ENCODE data around the gene TKT.

DNA sequence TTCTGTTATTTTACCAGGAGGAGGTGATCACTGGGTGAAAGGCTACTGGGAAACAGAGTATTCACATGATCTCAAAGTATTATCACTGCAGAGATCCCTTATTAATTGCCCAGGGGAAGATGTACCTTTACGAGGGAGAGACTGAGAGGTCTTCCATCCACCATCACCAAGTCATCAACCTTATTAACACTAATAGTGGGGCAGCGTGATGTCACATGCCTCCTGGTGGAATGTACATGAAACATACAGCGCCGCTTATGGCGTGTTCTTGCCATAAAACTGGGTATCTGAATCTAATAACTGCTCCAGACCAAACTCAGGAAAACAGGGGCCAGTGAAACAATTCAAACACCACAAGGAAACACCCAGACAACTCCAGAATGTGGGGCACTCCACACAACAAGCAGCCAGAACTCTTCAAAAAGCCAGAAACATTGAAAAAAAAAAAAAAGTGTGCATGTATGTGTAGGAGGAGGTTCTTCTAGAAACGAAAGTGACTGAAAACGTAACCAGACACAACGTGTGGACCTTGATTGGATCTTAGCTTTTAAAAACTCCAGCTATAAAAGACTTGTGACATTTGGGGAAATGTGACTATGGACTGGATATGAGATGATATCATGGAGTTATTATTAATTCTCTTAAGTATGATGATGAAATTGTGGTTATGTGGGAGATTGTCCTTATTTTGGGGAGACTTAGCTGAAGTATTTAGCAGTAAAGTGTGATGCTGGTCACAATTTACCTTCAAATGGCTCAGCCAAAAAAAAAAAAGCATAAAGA lies 4.5 kb downstream of the STIMATE start:
- PRO-cap, 2 experiments = no peak in any of the 2 experiments

GRCh38 chr3:52896477-52896969 lies 825 bp downstream of the STIMATE start:
- PRO-cap, 2 experiments = no peak in any of the 2 experiments

GRCh38 chr3:53152235-53152456 lies 8.9 kb upstream of the PRKCD start:
- PRO-cap, 2 experiments = no peak in any of the 2 experiments

- PRO-cap, 2 experiments = no peak in any of the 2 experiments
Observed at GRCh38 chr3:53155030-53155379, 6.0 kb upstream of the PRKCD start.

- PRO-cap, 2 experiments = no peak in any of the 2 experiments
Observed at GRCh38 chr3:53164743-53165501, 3.9 kb downstream of the PRKCD start.

DNA sequence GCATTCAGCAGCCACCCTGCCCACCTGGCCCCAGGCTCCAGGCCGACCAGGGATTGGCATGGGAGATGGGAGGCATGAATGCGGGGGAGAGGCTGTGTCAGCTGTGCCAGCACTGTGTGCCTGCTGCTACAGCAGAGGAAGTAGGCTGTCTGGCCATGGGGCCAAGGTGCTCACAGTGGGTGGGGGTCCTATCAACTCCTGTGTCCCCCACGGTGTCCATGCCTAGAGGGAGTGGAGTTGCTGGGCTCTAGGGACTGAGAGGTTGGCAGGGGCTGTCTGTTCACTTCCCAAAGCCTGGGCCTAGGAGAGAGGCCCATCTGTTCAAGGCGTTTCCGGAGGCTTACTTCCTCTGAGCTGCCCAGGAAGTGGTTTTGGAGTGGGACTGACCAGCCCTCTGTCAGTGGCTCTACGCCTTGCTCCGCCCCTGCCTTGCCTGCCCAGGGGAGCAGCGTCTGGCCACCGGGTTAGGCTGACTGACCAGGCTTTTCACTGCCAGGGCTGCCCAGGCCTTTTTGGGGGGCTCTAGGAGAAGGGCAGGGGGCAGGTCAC lies 5.9 kb downstream of the PRKCD start:
- PRO-cap, 2 experiments = no peak in any of the 2 experiments

DNA sequence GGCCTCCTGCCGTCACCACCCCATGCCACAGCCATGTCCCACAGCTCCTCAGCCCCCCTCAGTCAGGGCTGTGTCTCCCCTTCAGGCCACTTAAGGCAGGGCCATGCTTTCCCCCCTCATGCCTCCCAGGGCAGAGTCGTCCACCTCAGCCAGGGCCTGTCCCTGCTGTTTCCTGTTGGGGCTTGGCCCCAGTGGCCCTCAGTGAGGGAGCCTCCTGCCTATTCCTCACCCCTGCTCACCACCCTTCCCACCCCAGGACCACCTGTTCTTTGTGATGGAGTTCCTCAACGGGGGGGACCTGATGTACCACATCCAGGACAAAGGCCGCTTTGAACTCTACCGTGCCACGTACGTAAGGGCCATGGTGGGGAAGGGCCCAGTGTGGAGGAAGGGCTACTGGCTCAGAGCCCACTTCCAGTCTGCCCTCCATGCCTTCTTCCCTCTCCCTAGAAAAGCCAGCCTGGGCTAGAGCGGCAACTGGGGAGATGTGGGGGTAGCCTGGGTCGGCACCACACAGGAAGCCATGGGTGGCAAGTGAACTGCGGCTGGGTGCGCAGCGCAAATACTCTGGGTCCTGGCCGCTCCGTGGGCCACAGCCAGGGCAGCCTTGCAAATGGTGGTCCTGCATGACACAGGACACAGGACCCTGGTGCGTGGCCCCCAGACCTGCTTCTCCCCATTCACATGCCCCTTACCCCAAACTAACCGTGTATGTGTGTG lies 25.5 kb downstream of the PRKCD start:
- PRO-cap, 2 experiments = no peak in any of the 2 experiments

- PRO-cap, 2 experiments = no peak in any of the 2 experiments
Observed at GRCh38 chr3:53191927-53192608, 31.1 kb downstream of the PRKCD start.

DNA sequence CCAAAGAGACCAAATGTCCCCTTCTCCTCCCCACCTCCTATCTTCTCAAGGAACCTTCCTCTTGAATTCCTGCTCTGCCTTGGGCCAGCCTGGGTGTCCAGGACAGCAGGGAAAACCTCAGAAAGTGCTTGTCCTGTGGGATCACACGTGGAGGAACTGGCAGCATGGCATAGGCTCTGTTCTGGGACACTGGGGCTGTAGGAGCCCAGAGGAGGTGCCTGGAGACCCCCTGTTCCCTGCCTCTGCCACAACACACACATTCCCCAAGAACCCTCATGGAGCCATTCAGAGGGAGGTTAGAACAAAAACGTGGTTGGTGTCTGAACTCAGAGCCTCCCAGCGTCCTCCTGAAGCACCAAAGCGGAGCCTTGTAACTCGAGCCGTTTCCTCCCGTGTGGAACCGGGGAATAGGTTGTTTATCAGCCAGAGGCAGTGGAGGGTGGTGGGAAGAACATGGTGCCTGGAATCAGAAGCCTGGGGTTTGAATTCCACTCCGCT lies 33.0 kb downstream of the PRKCD start:
- PRO-cap, 2 experiments = no peak in any of the 2 experiments

GRCh38 chr3:53255379-53256401 lies at the start of gene TKT:
TKT (minus strand) TSS chr3:53256022.
- PRO-cap, 2 experiments = peak in 2 of 2 experiments; most common minus-strand start chr3:53255914 (in 1)

DNA sequence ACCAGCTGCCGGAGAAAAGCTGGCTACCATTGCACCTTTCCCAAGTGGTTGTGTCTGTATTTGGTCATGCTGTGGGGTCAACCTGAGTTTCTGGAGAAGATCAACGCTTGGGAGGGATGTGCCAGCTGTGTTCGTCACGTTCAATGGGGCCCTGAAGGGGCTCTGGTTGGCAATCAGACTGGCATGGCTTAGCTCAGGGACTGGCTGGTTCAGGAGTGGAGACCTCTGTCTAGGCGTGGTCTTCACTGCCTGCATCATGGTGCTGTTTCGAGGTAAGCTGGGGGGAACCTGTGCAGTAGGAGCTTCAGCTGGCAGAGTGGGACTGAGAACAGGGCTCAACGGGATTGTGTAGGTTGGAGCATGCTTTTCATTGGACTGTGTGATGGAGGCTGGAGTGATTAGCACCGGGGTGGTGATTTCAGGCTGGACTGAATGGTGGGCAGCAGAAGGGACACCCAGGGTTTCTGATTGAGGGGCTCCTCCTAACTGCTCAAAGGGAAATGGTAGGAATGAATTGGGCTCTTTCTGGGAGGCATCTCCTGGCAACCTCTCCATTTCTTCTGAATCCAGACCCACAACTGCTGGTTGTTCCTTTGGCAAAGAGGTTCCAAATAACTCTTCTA lies 36.5 kb upstream of the TKT start:
- PRO-cap, 2 experiments = no peak in any of the 2 experiments

DNA sequence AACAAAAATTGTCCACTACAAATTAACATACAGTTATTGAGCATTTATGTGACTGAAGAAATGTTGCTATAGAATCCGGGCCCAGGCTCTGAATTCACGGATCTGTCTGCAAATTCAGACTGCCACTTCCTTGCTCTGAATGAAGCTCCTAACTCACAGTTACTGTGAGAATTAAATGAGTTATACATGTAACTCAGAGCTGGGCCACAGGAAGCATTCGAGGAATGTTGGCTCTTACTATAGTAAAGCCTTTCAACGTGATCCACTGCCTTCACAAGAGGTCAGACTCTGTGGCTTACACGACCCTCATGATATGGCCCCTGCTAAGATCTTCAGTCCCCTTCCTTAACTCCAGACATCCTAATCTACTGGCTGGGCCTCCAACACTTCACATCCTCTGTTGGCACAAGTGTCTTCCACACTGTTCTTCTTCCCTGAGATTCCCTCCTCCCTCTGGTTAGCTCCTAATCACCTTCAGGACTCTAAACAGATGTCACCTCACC lies 1.6 kb downstream of the ACTR8 start:
- PRO-cap, 2 experiments = no peak in any of the 2 experiments

DNA sequence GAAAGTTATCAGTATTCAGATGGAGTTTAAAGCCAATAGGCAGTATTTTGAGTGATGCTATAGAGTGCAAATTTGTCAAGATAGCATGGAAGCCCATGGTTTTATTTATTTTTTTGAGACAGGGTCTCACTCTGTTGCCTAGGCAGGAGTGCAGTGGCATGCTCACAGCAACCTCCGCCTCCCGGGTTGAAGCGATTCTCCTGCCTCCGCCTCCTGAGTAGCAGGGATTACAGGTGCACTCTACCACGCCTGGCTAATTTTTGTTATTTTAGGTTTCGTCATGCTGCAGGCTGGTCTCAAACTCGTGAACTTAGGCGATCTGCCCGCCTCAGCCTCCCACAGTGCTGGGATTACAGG lies 2.6 kb upstream of the ACTR8 start:
- PRO-cap, 2 experiments = no peak in any of the 2 experiments

DNA sequence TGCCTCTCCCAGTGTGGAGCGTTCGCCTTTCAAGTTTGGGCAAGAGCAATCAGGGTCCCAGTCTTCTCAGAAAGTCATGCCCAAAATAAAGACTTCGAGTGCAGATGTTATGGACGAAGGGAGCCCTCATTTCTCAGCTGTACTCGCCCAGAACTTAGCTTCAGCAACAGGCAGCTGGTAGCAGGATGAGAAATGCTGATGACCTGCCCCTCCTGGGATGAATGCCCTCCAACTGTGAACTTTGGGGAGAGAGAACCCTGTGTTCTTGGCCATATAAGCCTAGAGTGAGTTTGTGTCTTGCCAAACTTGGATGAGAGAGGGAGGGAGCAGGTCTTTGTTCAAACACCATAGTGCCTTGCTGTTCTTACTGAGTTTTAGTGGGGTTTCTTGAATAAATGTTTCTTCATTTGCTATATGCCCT lies 400.3 kb downstream of the LRTM1 start:
- PRO-cap, 2 experiments = no peak in any of the 2 experiments

GRCh38 chr3:54634744-54635290 lies 293.0 kb downstream of the LRTM1 start:
- PRO-cap, 2 experiments = no peak in any of the 2 experiments

- PRO-cap, 2 experiments = no peak in any of the 2 experiments
Observed at GRCh38 chr3:54888809-54889224, 39.0 kb downstream of the LRTM1 start.

DNA sequence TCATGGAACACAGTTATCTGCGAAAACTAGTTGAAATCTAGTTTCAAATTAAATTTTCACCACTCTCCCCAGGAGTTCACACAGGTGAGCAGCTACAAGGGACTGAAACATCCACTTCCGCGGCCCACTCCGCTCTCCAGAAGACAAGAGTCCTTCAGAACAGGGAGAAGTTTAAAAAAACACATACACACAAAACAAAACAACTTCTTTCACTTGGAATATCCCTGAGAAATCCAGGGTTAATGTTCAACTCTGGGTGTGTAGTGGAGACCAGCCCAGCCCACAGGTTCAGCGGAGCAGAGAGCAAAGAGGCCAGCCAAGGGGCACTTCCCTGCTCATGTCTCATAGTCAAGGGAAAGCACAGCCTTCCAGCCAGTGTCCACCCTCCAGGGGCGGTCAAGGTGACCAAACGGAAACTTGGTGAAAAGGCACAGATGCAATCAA lies 41.6 kb downstream of the WNT5A start:
- PRO-cap, 2 experiments = no peak in any of the 2 experiments

- PRO-cap, 2 experiments = no peak in any of the 2 experiments
Observed at GRCh38 chr3:55481744-55482904, 5.0 kb downstream of the WNT5A start.

DNA sequence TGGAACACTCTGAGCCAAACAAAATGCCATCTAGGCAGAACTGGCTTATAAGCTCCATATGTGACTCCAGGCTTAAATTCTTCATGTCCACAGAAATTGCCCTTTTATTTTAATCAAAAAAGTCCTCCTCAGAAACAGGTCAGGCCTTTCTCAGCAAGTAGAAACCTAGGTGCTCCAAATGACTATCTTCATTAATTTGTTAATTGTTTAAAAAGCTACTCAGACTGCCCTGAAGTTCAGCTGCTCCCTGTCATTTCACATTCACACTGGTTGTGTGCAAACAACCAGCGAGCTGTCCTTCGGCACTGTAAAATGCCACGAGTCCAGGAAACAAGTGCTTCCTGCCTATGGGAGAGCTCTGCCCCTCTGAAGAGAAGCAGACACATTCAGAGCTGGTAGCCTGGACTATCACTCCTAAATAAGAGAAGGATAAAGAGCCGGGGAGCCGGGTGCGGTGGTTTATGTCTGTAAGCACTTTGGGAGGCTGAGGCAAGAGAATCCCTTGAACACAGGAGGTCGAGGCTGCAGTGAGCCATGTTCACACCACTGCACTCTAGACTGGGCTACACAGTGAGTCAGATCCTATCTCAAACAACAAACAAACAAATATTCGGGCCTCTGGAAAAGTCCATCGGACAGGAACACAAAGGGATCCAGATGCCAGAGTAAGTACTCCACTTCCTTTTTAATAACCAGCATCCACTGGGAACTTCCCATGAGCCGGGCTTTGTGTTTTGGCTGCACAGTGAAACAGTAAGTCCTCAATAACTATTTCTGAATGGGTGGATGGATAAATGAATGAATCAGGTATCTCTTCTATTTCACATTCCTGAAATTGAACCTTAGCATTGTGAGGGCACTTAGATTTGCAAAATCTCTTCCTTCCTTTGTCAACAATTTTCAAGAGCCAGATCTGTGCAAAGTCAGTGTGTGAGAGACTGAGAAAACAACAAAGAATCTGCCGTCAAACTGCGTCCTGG lies 114.4 kb upstream of the WNT5A start:
- PRO-cap, 2 experiments = no peak in any of the 2 experiments

- PRO-cap, 2 experiments = no peak in any of the 2 experiments
Observed at GRCh38 chr3:55663965-55664854, 177.1 kb upstream of the WNT5A start.